ENCODE measurements around the genes EYA3 and SESN2.

DNA sequence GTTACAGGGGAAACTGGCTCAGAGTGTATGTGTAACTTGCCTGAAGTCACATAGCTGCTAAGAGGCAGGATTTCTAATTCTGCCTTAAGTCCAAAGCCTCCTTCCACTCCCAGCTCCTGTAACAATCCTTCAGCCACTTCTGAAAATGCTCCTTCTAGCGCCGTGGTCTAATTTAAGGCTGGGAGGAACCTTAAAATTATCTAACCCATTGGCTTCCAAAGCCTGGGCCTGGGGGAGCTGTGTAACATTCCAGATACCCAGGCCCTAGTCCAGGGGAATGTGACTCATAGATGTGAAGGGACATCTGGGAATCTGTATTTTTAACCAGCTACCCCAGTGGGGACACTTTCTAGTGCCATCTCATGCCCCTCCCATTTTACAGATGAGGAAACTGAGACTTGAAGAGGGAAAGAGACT is 49.0 kb downstream of the AHDC1 start:
- PRO-cap, 2 experiments, result no peak in any of the 2 experiments

- PRO-cap, 2 experiments, result no peak in any of the 2 experiments
These were observed 40.3 kb downstream of the AHDC1 start for GRCh38 chr1:27563334-27564438.

- PRO-cap, 2 experiments, result no peak in any of the 2 experiments
These were observed 32.4 kb downstream of the AHDC1 start for GRCh38 chr1:27571353-27572166.

DNA sequence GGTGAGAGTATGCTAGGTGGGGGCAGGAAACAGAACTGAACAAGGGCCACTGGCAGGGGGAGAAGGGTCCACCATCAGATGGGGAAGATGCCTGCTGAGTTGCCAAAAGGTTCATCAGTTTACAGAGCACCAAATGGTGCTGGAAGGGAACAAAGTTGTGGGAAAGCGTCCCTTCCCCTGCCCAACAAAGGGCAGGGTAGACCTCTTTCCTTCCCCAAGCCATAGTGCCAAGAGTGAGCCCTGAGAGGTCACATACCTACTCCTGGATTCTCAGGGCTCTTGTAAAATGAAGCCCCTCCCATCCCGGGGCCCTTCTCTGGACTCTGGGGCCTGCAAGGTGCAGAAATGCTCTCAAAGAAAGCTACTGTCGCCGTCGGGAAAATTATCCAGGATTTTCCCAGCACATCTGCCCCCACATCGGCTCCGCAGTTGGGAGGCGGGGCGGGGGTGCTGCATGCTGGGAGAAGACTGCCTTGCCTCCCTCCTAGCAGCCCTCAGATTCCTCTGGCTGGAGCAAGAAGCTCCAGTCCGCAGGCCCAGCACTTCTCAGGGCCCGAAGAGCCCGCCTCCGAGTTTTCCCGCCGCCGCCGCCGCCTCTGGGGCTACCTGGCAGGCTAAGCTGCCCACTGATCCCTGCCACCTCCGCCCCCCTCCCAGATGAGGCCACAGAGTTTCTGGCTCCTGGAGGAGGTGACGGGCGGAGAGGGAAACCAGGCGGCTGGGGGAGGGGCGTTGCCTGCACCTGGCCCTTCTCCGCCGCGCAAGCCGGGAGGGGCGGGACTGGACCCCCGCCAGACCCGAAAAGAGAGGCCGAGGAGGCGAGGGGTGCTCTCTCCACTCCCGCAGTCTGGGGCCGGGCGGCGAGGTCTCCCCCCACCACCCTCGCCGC is 29.1 kb downstream of the AHDC1 start:
- PRO-cap, 2 experiments, result no peak in any of the 2 experiments

DNA sequence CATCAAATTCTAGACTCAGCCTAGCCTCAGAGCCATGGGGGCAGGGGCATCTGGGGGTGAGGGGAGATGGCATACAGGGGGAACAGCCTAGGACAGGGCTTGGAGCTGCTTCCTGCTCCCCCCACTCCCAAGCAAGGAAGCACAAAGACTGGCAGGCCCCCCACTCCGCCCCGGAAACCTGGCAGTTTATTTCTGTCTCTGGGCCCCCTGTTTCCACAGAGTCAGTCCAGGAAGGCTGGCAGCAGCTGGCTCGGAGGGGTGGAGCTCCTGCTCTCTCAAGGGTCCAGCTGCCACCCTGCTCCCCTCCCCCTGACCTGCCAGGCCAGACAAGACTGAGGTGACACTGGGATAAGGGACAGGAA is 26.5 kb downstream of the AHDC1 start:
- PRO-cap, 2 experiments, result no peak in any of the 2 experiments

DNA sequence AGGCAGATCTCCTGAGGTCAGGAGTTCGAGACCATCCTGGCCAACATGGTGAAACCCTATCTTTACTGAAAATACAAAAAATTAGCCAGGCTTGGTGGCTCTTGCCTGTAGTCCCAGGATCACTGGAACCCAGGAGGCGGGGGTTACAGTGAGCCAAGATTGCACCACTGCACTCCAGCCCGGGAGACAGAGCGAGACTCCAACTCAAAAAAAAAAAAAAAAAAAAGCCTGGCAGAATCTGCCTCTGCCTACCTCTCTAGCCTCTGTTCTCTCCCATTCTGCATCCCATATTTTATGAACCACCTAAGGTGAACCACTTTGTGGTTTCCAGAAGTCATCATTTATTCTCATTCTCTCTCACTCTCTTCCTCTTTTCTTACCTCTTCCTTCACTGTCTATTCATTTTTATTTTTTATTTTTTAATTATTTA is 12.9 kb downstream of the FGR start:
- PRO-cap, 2 experiments, result no peak in any of the 2 experiments

GRCh38 chr1:27633892-27634675 is 901 bp downstream of the FGR start:
- PRO-cap, 2 experiments, result no peak in any of the 2 experiments

GRCh38 chr1:27859807-27860224 is 12.5 kb upstream of the THEMIS2 start:
- PRO-cap, 2 experiments, result no peak in any of the 2 experiments

GRCh38 chr1:27967014-27968383 is 7.7 kb downstream of the XKR8 start:
- PRO-cap, 2 experiments, result no peak in any of the 2 experiments

- PRO-cap, 2 experiments, result peak in 2 of 2 experiments; most common plus-strand start chr1:27993477 (in 1); most common minus-strand start chr1:27993409 (in 1)
These were observed 33.4 kb downstream of the XKR8 start for GRCh38 chr1:27993067-27993733.

DNA sequence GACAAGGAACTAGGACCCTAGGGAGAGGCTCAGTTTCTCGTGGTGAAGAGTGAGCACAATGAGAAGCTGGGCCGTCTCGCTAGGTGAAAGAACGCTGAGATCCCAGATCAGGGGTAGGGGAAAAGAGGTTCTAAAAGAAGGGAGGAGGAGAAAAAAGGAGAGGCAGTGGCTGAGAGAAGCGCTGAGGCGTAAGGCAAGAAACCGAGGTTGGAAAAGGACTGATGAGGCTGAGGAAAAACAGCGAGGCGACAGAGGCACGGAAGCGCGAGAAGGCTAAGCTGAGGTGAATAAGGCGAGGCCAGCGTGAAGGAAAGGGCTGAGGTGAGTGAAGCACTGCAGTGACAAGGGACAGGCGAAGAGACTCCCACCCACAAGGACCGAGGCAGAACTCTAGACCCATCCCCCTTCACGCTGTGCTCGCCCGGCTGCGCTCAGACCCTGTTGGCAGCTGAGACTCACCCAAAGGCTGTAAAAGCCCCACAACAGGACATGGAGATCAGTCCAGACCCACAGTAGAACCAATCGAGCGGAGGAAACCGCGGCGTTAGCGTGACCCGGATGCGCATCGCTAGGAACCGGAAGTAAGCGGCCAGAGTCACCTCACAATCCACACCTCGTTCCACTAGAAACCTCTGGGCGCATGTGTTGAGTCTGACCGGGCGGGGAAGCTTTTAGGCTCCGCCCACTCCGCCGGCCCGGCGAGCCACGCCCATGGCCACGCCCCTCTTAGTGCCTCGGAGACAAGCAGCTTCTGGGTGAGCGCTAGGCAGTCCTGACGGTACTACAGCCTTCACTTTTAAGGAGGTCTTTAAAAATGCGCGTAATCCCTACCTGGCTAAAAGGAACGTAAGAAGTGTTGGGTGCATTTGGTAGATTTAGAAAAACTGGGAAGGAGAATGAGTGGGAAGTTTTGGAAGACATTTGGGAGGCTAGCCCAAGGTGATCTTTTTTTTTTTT is at the start of gene EYA3:
Gene EYA3, minus strand, starts transcription at position 546 of the 957 bp plus-strand sequence.
- PRO-cap, 2 experiments, result peak in 2 of 2 experiments; most common plus-strand start position 769 of the sequence (in 1); most common minus-strand start position 632 of the sequence (in 1)

DNA sequence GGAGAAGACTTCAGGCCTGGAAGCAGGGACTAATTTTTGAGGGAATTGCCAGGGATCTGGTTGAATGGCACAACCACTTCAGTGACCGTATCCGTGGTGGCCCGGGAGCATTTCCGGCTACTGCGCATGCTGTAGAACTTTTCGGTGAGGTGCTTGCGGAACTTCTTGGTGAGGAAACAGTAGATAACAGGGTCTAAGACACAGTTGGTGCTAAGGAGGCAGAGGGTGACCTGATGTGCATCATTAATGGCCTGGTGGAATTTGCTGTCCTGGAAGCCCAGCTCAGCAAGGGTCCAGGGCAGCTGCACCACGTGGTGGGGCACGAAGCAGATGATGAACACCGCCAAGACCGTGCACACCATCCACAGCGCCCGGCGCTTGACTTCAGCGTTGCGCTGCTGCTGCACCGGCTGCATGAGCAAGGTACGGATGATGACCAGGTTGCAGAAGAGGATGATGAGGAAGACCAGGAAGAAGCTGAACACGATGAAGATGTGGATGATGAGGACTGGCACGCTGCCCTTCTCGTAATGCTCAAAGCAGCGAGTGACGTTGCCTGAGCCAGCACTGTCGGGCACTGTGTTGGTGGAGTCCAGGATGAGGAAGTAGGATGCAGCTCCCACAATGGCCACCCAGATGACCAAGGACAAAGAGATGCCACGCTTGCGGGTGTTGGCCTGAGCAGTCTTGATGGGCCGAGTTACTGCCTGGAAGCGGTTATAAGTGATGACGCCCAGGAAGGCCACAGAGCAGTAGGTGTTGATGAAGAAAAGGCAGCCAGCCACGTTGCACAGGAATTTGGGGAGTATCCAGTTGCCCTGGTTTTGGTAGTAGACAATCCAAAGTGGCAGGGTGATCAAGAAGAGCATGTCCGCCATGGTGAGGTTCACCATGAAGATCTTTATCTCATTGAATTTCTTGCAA is 26.3 kb downstream of the PTAFR start:
- PRO-cap, 2 experiments, result no peak in any of the 2 experiments

DNA sequence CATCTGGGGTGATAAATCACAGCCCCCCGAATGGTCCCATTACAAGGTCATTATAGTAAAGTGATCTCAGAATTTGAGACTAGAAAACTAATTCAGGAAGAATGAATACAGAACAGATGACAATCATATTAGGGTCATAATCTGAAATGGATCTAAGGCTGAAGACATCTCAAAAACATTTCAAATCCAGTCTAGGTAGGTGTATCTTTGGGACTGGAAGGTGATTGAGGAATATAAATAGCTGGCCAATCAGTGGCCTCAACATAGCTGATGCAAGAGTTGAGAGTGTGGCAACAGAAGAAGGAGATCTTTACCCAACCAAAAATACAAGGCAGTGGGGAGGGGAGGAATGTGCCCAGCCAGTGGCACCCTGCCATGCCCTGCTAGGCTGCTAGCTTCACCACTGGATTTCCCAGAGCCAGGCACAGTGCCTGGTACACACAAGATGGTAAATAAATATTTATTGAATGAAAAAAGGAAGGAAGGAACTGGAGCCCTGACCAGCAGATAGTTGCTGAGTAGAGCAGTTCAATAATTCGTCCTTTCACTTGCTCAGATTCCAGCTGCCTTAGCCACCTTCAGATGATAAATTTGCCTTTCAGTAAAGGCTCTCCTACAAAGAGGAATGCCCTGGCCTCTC is 9.9 kb upstream of the SESN2 start:
- PRO-cap, 2 experiments, result no peak in any of the 2 experiments

DNA sequence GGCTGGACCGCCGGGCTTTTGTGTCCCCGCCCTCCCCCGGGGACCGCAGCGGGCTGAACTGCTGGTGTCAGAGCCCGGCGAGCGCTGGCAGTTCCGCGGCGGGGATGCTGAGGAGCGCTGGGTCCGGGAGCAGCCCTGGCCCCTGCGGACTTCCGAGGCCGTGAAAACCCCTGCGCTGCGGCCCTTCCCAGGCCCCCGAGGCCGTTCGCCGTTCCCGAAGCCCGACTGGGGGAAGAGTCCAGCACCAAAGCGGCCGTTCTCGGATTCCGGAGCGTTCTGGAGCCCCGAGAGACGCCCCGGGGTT is at the start of gene SESN2:
Gene SESN2, plus strand, starts transcription at position 84 of the 304 bp plus-strand sequence.
- PRO-cap, 2 experiments, result peak in 2 of 2 experiments; most common plus-strand start position 90 of the sequence (in 2)

- PRO-cap, 2 experiments, result no peak in any of the 2 experiments
These were observed 13.9 kb downstream of the SESN2 start for GRCh38 chr1:28273231-28273686.

GRCh38 chr1:28281352-28282165 is 22.2 kb downstream of the SESN2 start:
- PRO-cap, 2 experiments, result no peak in any of the 2 experiments

- PRO-cap, 2 experiments, result no peak in any of the 2 experiments
These were observed 13.6 kb upstream of the MED18 start for GRCh38 chr1:28315232-28315672.

- PRO-cap, 2 experiments, result peak in 1 of 2 experiments; most common plus-strand start chr1:28644203 (in 1)
These were observed 1.2 kb upstream of the TAF12 start for GRCh38 chr1:28644030-28644583.

- PRO-cap, 2 experiments, result no peak in any of the 2 experiments
These were observed 12.7 kb upstream of the GMEB1 start for GRCh38 chr1:28655900-28656269.

GRCh38 chr1:29122596-29123407 is 901 bp downstream of the TMEM200B start:
- PRO-cap, 2 experiments, result no peak in any of the 2 experiments